Measurements from ENCODE around the genes ABLIM2 and FAM90A26.

DNA sequence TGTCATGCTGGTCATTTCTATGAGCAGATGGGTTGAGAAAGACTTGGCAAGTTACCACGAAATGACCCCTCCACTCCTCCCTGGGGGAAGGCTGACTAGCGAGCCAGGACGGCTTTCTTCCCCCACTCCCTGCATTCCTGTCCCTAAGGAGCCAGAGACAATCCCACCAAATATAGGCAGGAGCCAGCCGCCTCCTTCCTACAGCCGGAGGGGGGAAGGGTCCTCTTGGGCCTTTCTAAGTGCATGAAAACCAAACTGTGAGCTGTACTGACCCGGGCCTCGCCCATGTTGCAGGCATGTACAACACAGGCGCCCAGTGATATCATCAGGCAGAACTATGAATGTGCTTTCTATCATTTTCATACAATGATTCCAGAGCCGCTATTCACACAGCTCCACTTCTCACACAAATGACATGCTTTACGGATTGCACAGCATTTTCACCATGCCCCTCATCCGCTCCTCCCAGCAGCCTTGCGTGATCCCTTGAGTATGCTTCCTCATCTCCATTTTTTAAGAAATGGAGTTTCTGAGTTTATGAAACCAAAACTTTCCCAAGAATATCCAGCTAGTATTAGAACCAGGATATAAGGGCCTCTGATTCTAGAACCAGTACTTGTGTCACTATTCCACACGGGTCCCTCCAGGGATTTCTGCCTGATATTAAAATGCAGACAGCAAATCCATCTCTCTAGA is 28.4 kb downstream of the AFAP1 start:
- CAGE, long polyA plus RNA: no peak
- RRBS: 4% methylated on average over 2 of the region's 13 CpGs

DNA sequence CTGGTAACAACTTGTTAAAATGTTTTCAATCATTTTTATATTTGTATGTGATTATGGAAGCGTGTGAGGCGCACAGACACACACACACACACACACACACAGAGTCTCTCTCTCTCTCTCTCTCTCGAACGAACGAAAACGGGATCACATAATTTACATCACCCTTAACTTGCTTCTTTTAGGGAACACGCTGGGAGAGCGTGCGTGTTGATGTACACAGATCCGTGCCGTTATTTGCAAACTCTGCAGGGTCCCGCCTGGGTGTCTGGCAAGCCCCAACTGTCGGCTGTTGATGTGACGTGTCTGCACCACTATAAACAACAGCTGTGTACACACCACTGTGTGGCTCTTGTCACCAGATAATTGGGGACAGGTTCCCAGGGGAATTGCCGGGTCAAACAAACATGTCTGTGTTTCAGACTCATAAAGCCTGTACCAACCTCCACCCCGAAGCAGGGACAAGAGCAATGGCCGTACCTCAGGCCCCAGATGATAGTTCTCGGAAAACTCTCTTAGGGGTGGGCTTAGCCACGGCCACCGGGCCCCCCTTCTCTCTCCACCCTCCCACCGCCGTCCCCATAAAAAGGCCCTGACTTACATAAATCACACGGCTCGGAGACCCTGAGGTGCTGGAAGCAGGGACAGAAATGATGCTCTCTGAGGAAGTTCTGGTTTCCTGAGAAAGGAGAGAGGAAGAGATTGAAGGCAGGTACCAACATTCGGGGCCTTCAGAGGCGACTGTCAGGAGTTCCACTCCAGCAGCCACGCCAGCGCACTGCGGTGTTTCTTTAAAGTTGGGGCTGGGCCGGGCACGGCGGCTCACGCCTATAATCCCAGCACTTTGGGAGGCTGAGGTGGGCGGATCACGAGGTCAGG is 105.1 kb upstream of the AFAP1 start:
- CAGE, long polyA plus RNA: no peak
- RRBS: no CpG with 5 or more reads among the region's 35 CpGs

DNA sequence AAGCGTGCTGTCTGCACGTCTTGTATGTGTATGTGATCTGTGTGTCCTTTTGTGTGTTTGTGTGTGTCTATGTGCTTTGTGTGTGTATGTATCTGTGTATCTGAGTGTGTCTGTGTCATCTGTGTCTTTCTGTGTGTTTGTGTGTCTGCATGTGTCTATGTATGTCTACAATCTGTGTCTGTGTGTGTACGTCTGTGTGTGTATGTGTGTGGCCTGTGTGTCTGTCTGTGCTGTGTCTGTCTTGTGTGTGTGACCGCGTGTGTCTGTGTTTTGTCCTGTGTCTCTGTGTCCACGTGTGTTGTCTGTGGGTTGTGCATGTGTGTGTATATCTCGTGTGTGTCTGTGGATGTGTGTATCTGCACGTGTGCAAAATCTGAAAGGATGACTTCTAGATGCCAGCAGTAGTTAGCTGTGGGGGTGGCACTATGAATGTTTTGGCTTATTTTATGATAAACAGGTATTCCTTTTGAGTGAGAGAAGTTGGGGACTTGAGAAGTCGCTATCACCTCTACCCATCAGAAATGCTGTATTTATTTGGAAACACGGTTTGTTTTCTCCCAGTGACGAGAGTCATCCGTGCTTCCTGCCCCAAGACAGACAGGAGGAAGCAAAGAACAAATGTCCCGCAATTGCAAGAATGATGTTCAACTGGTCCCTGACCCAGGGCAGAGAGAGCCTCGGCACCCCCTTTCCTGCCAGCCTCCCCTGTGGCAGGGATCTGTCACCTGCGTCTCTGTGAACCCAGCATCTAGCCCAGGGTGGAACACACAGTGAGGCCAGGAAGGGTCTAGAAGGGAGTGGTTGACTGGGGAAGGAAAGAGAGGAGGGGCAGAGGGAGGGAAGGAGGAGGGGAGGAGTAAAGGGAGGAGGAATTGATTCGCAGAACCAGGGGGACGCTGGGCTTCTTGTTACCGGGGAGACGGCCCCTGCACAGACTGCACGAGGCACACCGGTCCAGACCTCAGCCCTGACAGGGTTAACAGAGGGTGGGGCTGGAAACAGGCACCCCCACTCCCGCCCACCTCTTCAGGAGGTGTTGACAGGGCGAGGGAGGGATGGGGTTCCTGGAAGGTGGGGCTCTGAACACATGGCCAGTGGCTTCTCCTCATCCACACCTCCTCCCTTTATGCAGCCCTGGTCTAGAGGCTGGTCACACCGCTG is 88.3 kb downstream of the ABLIM2 start:
- CAGE, long polyA plus RNA: no peak
- RRBS: no CpG with 5 or more reads among the region's 24 CpGs

DNA sequence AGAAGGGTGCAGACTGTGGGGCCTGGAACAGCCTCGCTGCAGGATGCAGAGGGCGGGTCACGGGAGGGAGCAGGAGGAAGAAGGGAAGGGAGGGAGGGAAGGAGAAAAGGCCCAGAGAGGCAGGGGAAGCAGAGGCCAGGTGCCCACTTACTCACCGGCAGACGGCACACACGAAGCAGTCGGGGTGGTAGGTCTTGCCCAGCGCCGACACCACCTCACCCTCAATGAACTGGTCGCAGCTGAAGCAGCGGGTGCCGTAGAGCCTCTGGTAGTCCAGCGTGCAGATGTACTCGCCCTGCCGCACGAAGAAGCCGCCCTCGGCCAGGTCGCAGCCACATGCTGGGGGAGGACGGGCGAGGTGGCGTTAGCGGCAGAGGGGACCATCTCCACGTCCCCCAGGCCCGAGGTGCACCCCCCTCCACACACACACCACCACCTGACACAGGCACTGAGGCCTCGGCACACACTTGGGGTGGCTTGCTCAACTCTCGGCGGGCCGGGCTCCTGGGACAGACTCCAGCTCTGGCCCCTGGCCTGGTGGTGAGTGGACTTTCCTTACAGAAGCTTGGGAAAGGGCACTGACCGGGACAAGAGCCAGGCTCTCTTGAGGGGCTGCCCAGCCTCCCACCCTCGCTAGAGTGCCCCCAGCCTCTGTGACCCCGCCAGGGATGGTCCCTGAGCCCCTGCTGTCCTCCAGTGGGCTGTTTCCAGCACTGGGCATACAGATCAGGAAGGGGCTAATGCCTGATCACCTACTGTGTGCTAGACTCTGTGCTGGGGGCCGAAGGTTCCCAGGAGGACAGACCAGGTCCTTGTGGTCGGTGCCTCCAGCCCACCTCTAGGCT is 61.4 kb downstream of the ABLIM2 start:
- CAGE, long polyA plus RNA: no peak
- RRBS: 92% methylated on average over 2 of the region's 34 CpGs

- CAGE, long polyA plus RNA: no peak
- RRBS: no CpG with 5 or more reads among the region's 23 CpGs
Observed at GRCh38 chr4:8110247-8110976, 48.2 kb downstream of the ABLIM2 start.

GRCh38 chr4:8143469-8143849 is 15.2 kb downstream of the ABLIM2 start:
- CAGE, long polyA plus RNA: no peak
- RRBS: no CpG with 5 or more reads among the region's 4 CpGs

DNA sequence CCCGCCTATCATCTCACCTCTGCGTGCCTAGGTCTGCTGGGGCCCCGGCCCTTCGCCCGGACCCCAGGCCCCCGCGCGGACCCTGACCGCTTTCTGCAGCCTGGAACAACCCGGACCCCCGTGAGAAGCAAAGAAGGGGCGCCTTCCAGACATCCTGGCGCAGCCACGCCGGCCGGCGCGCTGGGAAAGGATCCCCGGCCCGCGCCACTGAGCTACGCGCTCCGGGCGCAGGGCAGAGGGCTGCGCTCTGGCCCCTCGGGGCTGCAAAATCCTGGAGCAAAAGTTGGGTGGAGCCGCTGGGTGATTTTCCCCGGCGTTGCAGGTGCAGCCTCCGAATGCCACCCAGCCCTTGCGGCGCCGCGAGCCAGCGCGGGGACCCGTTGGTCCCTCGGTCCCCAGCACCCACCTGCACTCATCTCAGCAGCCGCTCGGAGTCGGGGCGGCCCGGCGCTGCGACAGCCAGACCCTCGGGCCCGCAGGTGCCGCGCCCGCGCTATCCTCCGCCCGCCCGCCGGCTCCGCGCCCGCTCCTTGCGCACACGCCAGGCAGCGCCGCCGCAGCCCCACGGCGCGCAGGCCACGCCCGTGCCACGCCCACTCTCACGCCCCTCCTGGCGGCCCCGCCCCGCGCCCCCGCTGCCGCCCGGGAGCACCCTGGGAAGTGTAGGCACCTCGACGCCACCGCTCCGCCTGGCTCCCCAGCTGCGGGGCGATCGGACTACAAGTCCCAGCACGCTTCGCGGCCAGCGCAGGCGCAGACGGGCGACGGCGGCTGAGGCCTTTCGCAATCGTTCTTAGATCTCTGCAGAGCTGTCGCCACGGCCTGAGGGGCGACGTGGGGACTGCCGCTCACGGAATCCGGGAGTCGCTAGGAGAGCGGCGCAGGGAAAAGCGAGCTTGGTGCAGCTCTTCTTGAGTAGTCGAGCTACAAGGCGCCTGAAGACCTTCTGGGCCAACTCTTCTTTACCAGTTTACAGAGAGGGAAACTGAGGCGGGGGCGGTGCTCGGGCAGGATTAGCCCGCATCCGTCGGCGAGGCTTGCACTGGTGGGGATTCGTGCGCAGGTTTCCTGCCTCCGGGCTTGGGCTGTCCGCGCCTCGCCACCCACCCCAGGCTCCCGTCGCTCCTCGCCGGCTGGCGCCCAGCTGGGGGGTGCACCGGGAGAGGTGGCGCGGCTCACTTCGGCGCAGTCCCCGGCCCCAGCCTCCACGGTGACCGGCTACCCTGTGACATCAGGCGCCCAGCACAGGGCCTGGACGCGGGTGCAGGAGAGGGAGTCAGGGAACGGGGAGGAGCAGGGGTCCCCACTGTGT is at the start of gene ABLIM2:
Gene ABLIM2 (minus strand): TSS at position 540 of the 1,312 bp plus-strand sequence.
- CAGE, long polyA plus RNA: no peak
- RRBS: 2% methylated on average over 42 of the region's 139 CpGs

DNA sequence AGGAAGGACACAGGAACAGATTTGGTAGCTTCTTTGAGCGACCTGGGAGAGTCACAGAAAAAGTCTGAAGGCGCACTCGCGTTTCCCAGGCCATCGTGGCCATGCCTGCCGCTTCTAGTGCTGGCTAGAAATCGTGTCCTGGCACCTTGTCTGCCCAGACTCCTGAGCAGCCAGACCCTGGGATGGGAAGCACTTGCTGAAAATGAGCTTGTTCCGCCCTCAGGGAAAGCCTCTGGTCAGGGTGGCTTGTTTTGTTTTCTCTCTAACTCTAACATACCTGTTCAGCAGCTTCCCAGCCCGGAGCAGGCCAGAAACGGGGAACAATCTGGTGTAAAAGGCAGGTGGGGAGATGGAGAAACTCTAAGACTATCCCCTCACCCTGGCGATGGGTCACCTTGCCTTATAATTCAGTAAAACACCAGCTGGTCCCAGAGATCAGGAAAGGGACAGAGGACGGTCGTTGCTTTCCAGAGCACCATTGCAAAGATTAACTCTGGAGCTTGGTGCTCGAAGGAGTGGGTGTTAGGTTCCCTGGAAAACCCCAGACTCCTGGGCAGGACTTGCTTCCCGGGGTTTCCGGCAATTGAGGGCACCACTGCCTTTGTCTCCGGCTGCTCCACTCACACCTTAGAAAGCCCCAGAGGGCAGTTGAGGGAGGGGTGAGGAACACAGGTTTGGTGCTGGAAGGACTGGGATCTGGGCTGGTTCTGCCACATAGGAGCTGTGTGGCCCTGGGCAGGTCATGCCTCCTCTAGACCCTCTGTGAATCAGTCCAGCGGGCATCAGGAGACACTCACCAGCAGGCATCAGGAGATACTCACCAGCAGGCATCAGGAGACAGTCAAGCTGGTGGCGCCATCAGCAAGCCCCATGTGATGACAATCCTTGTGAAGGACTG is 4.6 kb upstream of the SH3TC1 start:
- CAGE, long polyA plus RNA: no peak
- RRBS: no CpG with 5 or more reads among the region's 19 CpGs

DNA sequence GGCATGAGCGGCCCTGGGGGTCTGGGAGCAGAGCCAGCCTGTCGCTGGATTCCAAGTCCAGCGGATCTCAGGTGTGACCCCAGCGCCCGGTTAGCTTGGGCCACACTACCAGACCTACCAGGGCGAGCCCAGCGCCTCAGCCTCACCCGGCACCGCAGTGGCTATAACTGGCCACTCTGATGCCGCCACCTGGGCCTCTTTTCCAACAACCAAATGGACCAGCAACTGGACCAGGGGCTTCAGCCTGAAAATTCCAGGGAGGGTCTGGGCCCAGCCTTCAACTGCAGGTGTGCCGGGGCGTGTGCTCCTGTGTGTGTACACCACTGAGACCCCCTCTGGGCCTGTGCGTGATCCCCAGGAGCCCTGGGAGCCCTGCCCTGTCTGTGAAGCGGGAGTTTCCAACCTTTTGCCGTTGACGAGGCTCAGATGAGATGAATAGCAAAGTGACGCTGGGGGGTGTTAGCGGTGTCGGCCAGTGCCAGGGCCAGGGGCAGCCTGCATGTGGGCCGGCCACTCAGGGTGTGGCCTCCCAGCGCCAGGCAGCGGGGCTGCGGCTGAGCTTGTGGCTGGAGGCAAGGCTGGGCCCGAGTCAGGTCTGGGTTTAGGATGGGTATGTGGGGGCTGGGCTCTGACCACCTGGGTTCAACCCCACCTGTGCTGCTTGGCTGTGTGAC is 748 bp downstream of the SH3TC1 start:
- CAGE, long polyA plus RNA: no peak
- RRBS: 2% methylated on average over 4 of the region's 24 CpGs

GRCh38 chr4:8213034-8213854 is 14.2 kb downstream of the SH3TC1 start:
- CAGE, long polyA plus RNA: no peak
- RRBS: over 99% methylated on average over 4 of the region's 17 CpGs

DNA sequence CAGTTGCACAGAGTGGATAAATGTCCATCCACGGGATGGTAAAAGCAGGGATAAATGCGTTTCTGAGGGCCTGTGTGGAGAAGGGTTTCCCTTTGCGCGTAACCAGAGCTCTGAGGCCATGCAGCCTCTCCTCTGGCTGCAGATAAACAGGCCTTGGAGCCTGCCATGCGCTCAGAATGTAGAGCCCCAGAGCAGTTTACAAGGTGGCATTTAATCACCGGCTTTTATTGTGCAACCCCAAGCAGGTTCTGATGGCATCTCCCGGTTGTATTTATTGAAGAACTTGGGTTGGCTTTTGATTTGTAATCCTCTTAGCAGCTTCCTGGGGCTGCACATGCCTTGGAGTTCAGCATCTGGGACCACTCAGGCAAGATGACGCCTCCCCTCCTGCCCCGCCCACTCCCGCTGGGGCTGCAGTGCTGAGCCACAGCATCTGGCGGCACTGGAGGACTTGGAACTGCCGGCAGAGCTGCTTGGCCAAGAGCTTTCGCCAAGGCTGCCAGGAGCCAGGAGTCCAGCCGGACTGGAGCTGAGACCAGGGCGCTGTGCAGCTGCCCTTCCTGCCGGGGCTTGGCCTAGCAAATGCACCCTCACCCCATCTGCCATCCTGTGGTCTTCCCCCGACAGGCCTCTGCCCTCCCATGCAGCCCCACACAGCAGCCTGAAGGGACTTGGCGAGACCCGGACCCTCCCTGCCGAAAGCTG is 5.2 kb downstream of the HTRA3 start:
- CAGE, long polyA plus RNA: no peak
- RRBS: 8% methylated on average over 5 of the region's 20 CpGs

- CAGE, long polyA plus RNA: no peak
- RRBS: 31% methylated on average over 2 of the region's 22 CpGs
Observed at GRCh38 chr4:8315493-8316265, 46.1 kb downstream of the HTRA3 start.

- CAGE, long polyA plus RNA: no peak
- RRBS: no CpG with 5 or more reads among the region's 14 CpGs
Observed at GRCh38 chr4:8364142-8364730, 76.3 kb downstream of the ACOX3 start.

DNA sequence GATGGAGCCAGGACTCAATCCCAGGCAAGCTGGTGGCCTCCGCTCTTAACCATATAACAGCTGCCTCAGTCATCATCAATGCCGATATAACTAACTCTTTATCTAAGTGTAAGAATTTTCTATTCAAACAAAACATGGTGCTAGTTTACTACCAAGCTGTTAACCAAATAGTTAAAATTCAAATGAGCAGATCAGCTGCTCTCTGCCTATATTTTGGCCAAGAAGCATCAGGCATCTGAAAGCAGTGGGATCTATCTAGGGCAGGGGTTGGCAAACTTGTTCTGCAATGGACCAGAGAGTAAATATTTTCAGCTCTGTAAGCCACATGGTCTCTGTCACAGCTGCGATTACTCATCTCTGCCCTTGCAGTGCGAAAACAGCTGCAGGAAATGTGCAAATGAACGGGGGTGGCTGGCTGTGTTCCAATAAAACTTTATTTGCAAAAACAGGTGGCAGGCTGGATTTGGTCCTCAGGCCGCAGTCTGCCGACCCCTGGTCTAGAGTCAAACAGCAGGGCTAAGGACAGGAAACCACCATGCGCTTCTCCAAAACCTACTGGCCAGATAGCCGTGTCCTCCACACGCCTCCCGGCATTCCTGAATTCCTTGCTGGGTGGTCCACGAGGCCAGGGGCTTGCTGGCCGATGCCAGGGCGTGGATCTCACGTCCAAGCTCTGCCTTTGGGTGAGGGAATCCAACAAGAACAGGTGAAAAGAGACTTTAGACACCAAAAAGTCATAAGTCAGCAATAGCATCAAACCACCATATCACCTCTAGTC is 48.6 kb downstream of the ACOX3 start:
- CAGE, long polyA plus RNA: no peak
- RRBS: no CpG with 5 or more reads among the region's 15 CpGs

- CAGE, long polyA plus RNA: no peak
- RRBS: no CpG with 5 or more reads among the region's 20 CpGs
Observed at GRCh38 chr4:8478857-8479584, 38.4 kb downstream of the TRMT44 start.

GRCh38 chr4:8534174-8534651 is 46.0 kb upstream of the GPR78 start:
- CAGE, long polyA plus RNA: no peak
- RRBS: no CpG with 5 or more reads among the region's 5 CpGs

DNA sequence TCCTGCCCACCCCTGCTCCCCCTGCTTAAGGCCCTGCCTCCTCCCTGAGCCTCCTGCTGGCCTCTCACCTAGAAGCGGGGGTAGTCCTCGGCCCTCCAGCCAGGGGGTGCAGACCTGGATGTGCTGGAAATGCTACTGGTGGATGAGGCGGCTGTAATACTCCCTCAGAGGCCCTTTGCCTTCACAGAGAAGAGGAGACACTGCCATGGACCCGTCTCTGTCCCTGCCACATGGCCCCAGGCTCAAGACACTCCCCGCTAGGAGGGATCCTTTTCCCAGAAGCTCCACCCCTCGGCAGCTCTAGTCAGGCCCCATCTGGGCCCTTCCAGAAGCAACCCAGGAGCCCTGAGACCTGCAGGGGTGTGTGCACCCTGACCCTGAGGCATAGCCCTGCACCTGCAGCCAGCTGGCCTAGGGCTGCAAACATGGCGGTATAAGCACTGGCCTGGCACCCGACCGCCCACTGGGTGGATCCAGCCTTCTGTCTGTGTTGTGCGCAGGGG is at the start of gene FAM90A26:
Gene FAM90A26 (plus strand): TSS at position 318 of the 503 bp plus-strand sequence.
- CAGE, long polyA plus RNA: no peak
- RRBS: no CpG with 5 or more reads among the region's 10 CpGs

DNA sequence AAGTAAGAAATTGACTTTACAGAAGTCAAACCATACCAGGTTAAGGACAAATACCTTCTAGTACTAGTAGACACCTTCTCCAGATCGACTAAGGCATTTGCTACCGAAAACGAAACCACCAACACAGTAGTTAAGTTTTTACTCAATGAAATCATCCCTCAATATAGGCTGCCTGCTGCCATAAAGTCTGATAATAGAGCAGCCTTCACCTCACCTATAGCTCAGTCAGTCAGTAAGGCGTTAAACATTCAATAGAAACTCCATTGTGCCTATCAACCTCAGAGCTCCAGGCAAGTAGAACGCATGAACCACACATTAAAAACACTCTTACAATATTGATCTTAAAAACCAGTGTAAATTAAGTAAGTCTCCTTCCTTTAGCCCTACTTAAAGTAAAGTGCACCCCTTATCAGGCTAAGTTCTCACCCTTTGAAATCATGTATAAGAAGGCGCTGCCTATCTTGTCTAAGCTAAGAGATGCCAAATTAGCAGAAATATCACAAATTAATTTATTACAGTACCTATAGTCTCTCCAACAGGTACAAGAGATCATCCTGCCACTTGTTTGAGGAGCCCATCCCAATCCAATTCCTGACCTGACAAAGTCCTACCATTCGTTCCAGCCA is 160.7 kb downstream of the DEFB131A start:
- CAGE, long polyA plus RNA: no peak
- RRBS: no CpG with 5 or more reads among the region's 7 CpGs

GRCh38 chr4:9707197-9707754 is 74.2 kb upstream of the DRD5 start:
- CAGE, long polyA plus RNA: no peak
- RRBS: no CpG with 5 or more reads among the region's 14 CpGs

- CAGE, long polyA plus RNA: no peak
- RRBS: no CpG with 5 or more reads among the region's 6 CpGs
Observed at GRCh38 chr4:10057358-10057646, 36.0 kb upstream of the SLC2A9 start.